Measurements from ENCODE around the genes LPAR5 and GPR162.

- PRO-cap: no peak
Measured at GRCh38 chr12:6492055-6492480, 994 bp downstream of the MRPL51 start.

DNA sequence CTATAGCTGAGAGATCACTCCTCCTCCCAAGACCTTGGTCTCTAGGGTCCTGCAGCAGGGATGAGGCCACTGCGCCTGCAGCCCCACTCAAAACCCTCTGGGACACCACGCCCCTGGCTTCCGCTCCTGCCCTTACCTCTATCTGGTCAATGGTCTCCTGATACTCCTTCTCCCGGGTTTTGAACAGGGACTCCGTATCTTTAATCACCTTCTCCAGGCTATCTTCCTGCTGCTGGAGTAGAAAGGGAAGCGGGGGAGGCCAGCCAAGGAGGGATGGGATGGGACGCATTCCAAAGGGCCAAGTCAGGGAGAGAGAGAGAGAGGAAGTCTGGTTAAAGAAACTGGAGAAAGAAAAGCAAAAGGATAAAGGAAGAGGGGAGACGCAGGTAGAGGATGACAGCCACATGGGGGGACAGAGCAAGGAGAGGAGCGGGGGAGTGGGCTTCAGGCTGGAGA, 7.9 kb downstream of the IFFO1 start:
- PRO-cap: no peak

GRCh38 chr12:6581542-6581942, 13.5 kb upstream of the NOP2 start:
- PRO-cap: no peak

GRCh38 chr12:6602449-6603679, 4.3 kb downstream of the CHD4 start:
- PRO-cap: no peak

DNA sequence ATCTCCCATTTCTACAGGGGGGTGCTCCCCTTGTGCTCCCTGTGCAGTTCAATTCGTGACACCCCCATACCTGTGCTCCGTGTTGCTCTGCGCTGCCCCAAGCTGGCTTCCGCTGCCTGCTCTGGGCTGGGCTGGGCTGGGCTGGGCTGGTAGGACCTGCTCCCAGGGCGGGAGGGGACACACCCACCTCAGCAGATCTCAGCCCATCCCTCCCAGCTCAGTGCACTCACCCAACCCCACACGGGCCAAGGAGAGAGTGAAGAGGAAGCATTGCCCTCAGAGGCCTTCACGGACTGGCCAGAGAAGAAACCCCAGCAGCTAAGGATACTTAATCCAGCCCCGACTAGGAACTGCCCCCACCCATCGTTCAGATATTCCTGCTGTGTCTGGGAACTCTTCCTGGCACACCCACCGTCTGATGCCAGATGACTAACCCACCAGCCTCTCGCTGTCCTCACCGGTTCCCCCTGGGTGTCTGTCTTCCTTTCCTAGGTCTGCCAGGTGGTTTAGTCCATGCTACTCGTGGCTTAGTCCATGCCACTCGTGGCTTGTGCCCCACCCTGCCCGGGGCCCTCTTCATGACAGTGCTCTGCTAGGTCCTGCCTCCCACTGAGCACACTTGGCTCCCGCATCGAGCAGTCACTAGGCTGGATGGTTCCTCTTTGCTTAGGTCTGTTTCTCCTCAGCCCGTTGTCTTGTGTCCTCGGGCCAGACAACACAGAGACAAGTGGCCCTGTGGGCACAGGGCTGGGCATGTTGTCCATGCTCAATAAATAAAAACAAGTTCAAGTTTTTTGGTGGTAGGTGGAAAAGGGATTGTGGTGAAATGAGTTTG, at the start of gene LPAR5:
TSS of gene LPAR5 (minus strand) at position 123 of the 835 bp plus-strand sequence.
- PRO-cap: no peak

DNA sequence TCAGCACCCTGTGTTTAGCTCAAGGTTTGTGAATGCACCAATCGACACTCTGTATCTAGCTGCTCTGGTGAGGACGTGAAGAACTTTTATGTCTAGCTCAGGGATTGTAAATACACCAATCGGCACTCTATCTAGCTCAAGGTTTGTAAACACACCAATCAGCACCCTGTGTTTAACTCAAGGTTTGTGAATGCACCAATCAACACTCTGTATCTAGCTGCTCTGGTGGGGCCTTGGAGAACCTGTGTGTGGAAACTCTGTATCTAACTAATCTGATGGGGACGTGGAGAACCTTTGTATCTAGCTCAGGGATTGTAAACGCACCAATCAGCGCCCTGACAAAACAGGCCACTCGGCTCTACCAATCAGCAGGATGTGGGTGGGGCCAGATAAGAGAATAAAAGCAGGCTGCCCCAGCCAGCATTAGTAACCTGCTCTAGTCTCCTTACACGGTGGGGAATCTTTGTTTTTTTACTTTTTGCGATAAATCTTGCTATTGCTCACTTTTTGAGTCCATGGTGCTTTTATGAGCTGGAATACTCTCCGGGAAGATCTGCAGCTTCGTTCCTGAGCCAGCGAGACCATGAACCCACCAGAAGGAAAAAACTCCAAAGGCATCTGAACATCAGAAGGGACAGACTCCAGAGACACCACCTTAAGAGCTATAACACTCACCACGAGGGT, 7.1 kb upstream of the COPS7A start:
- PRO-cap: no peak

DNA sequence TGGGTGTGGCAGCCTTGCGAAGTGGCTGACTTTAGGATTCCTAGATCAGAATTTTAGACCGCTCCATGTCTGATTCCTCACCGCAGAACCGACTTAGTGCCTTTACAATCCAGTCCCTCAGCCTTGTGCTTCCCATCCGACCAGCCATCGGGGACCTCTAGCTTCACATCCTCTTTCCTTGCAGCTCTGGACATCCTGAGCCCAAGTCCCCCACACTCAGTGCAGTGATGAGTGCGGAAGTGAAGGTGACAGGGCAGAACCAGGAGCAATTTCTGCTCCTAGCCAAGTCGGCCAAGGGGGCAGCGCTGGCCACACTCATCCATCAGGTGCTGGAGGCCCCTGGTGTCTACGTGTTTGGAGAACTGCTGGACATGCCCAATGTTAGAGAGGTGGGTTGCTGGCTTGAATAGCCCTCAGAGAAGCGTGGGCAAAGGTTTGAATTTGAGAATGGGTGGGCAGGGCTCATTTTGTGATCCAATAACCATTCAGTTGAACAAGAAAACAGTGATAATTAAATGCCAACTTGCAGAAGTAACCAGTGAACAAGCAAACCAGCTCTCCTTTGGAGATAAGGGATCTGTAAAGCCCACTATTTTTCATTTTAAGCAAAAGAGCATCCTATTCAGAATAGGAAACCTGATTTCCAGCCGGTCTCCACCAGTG, 715 bp downstream of the COPS7A start:
- PRO-cap: bidirectional peak, plus-strand start at position 230 of the sequence, minus-strand start at position 166 of the sequence

GRCh38 chr12:6821074-6821973, at the start of gene GPR162:
Gene GPR162, plus strand, starts transcription at chr12:6821821.
- PRO-cap: no peak

- PRO-cap: no peak
Measured at GRCh38 chr12:6867678-6868465, 541 bp downstream of the TPI1 start.

GRCh38 chr12:6955874-6956799, 5.0 kb downstream of the PTPN6 start:
- PRO-cap: bidirectional peak, plus-strand start at chr12:6956619, minus-strand start at chr12:6956493

DNA sequence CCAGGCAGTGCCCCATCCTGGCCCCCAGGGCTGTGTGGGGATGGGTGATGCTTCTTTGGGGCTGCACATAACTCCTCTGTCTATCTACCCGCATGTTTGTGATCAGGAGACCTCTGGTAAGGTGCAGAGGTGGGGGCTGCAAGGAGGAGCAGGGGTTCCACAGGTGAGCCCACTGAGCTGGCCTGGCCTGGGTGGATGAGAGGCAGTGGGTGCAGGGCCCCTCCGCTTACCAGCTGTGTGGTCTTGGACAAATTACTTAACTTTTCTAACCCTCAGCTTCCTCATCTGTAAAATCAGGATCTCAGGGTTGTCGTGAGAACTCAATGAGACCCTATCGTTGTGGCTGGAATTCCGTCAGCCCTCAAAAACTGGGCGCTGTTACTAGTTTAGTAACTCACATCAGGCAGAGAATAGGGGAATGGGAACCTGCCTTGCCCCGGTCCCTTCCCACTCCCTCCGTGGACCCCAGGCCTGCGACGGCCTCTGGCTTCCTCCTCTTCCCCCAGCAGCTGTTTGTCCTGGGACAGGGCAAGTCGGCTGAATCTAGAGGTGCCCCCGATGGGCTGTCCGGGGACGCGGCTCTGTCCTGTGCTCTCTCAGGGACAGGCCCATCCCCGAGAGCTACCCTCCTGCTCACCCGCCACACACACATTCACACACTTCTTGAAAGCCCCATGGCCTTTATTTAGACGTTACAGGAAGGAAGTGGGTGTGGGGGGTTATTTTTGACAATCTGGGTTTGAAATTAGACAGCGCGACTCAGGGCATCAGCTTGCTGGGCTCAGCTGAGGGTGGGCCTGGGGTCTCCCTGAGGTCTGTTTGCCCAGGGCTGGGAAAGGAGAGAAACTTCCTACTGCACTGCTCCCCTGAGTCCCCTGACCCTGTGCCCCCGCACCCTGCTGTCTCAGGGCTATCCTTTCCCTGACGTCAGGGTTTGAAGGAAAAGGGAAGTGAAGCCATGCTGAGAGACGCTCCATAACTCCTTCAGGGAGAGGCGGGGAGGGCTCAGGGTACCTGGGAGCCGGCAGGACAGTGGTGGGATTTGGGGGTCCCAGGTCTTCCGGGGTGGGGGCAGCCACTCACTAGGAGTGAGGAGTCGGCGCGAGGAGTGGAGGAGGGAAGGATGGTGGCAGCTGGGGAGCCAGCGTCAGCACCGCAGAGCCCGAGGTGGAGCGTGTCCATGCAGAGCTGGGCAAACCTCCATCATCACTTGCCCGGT, 7.8 kb downstream of the PTPN6 start:
- PRO-cap: bidirectional peak, plus-strand start at position 748 of the sequence, minus-strand start at position 656 of the sequence

GRCh38 chr12:6964605-6965916, 5.4 kb downstream of the PHB2 start:
- PRO-cap: no peak

DNA sequence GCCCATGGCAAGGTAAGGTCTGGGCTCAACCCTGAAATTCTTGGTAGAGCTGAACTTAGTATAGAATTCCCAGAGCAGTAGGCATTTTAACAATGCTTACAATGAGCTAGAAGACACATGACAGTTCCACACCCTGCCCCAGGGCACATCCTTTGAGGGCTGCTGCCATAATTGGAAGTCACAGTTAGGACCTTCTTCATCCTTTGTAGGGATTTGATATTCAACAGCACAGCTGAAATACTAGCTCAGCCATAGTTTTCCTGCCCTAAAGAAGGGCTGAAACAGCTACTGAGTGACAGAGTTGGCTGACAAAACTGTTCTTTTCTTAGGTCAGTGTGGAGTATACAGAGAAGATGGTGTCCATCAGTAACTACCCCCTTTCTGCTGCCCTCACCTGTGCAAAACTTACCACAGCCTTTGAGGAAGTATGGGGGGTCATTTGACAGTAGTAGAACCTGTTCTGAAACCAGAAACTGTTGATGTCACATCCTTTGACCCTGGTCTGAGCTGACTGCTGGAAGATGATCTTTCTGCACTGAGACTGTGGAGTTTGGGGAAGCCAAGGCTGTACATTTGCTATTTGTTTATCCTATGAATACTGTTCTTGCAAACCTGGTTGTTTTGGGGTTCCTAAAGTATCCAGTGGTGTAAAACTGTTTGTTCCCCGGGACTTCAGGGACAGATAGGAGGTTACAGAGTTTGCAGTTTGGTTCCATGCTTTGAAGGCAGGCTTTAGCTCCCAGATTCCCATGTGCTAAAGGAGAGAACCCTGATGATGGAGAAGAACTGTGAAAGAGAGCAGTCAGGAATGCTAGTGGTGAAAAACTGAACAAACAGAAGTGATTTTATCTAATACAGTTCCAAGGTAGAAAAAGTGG, 4.9 kb downstream of the EMG1 start:
- PRO-cap: no peak

DNA sequence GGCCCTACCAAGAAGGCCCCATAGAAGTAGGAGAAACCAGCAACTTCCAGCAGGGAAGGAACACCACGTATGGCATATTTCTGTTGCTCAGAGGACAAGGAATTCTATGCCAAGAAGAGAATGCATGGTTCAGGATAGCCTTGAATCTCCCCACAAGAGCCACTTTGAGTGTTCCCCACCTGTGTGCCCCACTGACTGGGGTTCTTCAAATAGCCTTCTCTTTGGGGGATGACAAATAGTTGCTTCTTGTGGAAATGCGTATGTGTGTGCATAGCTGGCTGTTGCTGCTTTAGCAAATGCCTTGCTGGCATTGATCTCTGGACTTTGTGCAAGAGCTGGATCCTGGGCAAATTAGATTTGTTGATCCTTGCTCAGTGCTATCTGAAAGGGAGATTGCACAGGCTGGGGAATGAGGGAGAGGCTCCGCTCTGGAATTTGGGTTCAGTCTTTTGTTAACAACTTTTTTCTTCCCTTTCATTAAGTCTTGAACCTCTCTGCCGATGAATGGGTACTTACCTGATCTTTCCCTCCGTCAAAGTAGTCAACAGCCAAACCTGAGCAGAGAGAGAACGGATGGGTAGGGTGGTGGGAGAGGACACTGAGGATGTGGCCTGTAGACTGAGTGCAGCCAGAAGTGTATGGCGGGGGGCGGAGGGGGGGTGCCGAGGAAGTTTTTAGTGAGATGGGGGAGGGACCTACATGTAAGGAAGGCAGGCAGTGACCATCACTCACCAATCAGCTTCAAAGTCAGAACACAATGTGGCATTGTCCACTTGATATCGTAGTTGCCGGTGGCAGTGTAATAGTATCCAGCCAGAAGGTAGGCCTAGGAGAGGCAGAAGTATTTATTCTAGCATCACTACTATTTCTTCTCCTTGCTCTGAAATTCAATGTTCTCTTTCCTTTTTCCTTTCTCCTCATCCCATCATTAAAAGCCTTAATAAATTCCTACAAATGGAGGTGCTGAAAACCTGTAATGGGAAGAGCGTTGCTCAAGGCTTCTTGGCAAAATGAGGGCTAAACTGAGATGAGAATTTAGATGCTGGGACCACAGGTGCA, 10.7 kb downstream of the EMG1 start:
- PRO-cap: no peak

GRCh38 chr12:7038001-7038646, 19.8 kb upstream of the LPCAT3 start:
- PRO-cap: no peak

GRCh38 chr12:7059509-7060056, 935 bp upstream of the C1S start:
- PRO-cap: no peak

- PRO-cap: no peak
Measured at GRCh38 chr12:7093682-7094714, 1.8 kb upstream of the C1R start.

- PRO-cap: no peak
Measured at GRCh38 chr12:7124272-7125008, 4.2 kb downstream of the RBP5 start.

- PRO-cap: no peak
Measured at GRCh38 chr12:7127412-7128559, 903 bp downstream of the RBP5 start.

- PRO-cap: unidirectional peak, minus-strand start at chr12:7131227
Measured at GRCh38 chr12:7130980-7131648, 943 bp downstream of the CLSTN3 start.

Data from natural killer cell (primary cell).